ENCODE measurements around the genes SMYD3, ZNF669, OR14K1, OR2M5 and OR2T1.

- RRBS = no CpG with 5 or more reads among the region's 12 CpGs
Observed at GRCh38 chr1:245311025-245311514, 156.3 kb downstream of the KIF26B start.

- RRBS = no CpG with 5 or more reads among the region's 8 CpGs
Observed at GRCh38 chr1:245599300-245599673, 444.5 kb downstream of the KIF26B start.

DNA sequence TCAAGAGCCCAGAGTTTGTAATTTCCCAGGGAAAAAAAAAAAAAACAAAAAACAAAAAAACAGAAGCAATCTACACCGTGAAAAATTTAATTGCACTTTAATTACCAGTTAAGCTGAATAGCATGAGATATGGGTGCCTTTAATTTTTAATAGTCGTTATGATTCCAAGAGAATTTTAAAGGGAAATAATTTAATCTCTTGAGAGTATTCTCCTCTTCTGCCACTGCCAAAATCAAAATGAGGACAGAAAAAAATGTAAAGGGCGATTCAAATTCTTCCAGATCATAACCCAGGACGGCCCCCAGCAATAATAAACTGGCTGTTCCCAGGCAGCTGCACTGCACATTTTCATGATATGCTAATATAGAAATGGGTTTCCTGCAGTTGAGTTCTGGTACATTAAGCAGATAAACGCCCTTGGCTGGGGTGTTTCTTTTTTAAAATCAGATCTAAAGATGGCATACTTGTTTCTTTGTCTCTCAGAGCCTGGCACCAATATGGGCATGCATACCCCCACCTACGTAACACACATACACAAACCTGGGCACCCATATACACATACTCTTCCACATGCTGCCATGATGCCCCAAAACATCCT is 653.1 kb downstream of the KIF26B start:
- RRBS = no CpG with 5 or more reads among the region's 6 CpGs

DNA sequence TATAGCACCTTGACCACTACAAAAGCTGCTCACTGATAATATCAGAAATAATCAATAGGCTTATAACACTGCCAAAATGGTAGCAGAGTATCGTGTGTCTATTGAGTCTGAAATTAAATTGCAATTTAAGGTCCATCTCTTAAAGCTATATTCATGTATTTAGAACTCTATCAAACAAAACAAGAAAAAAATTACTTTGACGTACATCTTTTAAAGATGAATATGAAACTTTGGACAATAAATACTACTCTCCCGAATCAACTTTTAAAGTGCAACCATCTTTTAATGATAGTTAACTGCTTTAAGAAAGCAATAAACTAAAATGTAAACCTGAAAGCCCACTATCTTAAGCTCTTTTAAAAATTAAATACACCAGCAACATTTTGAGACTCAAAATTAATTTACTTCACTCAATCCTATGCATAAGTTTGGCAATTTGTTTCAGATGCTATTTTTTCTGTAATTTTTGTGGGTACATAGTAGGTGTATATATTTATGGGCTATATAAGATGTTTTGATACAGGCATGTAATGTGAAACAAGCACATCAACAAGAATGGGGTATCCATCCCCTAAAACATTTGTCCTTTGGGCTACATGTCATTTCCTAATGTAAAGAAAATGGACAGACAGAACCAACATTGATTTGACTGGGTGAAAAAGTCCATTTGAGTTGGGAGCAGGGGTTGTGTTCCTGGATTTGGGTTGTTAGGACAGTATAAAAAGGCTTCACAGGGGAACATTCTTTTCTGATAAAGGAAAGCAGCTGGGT is 256.4 kb downstream of the SMYD3 start:
- RRBS = no CpG with 5 or more reads among the region's 3 CpGs

DNA sequence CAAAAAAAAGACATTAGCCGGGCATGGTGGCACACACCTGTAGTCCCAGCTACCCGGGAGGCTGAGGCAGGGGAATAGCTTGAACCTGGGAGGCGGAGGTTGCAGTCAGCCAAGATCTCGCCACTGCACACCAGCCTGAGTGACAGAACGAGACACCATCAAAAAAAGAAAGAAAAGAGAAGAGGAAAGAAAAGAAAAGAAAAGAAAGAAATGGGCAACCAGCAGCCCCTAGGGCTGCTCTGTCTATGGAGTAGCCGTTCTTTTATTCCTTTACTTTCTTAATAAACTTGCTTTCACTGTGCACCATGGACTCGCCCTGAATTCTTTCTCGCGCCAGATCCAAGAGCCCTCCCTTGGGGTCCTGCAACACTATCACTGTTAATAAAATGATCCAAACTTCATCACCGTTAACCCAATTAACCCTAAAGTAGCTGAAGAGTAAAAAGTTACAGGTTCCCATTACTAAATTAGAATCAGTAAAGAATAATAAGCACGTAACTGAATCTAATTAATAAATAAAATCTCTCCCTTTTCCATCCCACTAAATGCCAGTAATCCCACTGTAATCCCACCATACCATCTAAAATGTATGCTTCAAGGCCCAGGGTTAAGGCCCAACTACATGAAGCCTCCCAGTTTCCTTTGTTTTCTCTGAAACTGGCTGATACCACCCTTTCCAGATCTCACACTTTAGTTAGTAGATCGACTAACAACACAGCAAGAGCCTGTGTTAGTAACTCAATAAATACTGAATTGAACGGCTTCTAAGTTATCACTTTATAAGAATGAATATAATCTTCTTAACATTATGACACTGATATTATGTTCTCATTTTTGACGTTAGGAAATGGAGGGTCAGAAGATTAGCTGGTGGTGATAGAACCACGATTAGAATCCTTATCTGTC is 238.3 kb downstream of the SMYD3 start:
- RRBS = no CpG with 5 or more reads among the region's 15 CpGs

DNA sequence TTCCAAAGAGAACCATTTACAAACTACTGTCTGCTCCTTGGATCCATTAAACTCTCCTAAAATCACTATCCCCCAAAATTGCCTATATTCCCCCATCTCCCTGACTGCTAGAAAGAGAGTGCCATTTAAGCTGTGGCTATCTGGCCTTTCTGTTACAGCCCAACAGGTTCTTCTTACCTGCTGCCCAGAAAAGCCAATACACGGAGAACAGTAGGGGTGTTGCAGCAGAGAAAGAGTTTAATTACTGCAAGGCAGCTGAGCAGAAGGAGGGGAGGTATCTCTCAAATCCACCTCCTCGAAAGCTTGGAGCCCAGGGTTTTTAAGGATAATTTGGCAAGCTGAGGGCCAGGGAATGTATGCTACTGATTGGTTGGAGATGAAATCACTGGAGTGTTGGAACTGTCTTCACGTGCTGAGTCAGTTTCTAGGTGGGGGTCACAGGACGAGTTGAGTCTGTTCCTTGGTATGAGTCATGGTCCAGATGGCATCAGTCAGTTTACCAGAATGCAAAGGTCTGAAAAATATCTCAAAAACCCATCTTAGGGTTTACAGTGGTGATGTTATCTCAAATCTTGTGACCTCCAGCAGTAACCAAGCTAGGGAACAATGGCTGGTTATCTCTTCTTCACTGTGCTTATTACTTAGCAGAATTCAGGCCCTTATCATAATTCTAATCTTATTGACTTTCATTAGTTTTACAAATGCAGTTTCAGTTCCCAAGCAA is 89.8 kb downstream of the SMYD3 start:
- RRBS = no CpG with 5 or more reads among the region's 4 CpGs

DNA sequence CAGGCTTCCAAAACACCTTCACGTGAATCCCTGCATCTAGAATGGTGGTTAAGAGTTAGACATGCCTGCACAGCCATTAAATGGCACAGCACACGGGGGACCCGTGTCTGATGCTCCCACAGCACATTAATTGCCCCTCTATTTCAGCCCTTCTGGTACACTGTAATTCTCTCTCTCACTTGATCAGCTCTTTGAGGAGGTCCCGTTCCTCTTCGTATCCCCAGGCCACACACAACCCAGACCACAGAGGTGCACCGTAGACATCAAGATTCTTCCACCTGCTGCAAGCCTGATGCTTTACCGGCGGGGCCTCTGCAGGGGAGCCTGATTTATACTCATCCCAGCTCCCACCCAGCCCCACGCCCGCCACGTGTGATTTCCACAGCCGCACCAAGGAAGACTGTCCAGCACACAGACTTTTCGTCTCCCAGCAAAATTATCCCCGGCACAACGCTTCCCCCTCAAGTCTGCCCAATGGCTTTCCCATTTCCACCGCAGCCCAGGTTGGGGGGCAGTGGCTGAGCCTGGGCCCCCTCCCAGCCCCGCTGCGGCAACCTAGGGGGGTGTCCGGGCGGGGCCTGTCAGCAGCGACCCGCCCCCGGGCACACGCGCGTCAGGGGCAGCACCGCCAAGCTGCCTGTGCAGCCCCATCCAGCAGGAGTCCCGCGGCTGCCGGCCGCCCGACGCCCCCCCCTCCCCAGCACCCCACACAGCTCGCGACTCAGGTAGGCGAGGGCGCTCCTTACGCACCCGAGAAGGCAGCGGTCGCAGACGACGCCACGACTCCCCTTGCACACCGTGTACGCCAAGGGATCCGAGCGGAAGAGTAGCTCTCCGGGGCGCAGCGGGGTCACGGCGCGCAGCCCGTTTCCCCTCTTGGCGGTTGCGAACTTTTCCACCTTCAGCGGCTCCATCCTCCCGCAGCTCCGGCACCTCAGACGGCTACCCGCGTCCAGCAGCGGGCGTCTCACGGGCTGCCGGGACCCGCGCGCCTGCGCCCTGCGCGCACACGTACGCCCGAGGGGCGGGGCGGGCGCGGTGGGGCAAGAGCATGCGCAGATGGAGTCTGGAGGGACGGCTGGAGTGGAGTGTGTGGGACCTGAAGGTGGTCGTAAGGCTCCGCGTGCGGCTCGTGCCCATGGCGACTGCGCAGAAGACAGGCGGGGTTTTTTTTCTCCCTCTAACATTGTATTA is at the start of gene SMYD3:
Gene SMYD3, minus strand, starts transcription at position 976 of the 1,194 bp plus-strand sequence.
- RRBS = 2% methylated on average over 20 of the region's 90 CpGs

- RRBS = no CpG with 5 or more reads among the region's 7 CpGs
Observed at GRCh38 chr1:246583403-246584267, 17.4 kb downstream of the CNST start.

DNA sequence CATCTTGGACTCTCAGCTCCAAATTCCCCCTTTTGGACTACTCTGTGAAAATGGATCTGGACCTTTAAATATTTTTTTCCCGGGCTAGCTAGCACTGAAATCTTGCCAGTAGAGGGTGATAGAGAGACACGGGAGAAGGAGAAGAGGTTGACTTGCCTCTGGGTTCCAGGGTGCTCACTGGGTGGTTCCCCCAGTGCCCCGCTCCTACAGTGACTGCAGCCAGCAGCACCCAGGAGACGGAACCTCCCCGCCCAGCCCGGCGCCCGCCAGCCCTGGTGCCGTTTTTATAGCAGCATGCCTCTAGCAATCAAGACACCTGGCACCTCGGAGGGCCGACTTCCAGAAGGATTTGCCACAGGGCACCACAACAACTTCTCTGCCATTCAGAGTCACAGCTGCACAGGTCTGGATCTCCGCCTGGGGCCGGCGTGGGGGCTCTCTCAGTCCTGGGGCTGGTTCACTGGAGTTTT is 34.6 kb upstream of the SCCPDH start:
- RRBS = 6% methylated on average over 6 of the region's 14 CpGs

DNA sequence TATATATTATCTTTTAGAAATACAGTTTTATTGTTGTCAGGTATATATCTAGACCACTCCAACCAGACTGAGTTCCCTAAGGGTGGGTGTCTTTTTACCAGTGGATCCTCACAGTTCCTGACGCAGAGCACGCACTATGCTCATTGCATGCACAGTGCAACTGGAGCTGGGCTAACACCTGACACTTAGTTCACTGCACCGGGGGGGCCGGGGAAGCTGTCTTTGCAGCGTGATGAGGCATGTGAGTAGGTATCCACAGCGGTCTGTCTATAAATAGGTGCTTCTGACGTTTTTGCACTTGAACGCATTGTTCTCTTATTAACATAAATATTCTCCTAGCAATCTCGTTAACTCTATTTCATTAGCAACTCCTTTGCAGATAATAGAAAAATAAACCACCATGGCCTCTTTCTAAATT is 86.4 kb downstream of the SCCPDH start:
- RRBS = no CpG with 5 or more reads among the region's 9 CpGs

GRCh38 chr1:246850593-246851729 is 80.8 kb downstream of the AHCTF1 start:
- RRBS = no CpG with 5 or more reads among the region's 6 CpGs

GRCh38 chr1:246876426-246877638 is 54.9 kb downstream of the AHCTF1 start:
- RRBS = no CpG with 5 or more reads among the region's 9 CpGs

- RRBS = no CpG with 5 or more reads among the region's 5 CpGs
Observed at GRCh38 chr1:246902580-246903169, 29.1 kb downstream of the AHCTF1 start.

- RRBS = no CpG with 5 or more reads among the region's 4 CpGs
Observed at GRCh38 chr1:246961744-246962137, 30.0 kb upstream of the AHCTF1 start.

DNA sequence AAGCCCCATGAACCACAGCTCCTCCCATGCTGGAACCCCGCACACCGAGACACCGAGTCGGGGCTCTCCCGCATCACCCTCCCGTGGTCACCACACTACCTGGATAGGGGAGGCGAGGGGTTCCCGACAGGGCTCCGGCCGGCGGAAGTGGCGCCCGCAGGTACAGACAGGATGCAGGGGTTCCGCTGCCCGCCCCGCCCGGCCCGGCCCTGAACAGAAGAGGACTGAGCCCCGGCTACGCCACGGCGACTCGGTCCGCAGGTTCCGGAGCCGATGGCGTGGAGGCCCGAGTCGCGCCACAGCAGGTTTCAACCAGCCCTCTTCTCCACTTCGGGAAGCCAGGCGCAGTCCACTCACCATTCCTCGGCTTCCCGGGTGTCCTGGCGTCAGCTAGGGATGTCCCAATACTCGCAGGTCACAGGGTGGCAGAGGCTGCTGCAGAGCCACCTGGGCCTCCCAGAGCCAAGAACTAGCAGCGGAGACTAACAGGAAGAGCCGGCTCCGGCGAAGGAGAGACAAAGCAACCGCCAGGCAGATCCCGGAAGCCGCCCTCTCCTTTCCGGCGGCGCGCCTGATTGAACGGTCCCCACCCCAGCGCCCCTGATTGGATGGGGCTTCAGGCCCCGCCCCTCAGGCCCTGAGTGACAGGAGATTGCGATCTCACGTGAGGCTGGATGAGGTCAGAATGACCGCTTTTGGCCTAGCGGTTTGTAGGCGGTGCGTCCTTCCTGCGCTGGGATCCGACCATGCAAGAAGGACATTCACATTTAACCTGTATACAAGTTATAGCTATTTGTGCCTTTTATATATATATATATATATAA is at the start of gene ZNF669:
Gene ZNF669, minus strand, starts transcription at position 517 of the 824 bp plus-strand sequence.
- RRBS = 5% methylated on average over 19 of the region's 58 CpGs

DNA sequence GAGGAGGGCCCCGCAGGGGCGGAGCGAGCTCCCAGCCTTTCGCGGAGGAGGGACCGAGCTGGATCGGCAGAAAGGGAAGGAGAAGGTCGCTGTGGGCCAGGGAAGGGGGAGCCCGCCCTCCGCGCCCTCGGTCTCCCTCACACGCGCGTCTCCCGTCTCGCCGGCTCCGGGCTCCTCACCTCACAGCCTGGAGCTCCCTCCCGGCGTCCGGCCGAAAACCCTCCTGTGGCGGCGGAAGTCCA is 493 bp downstream of the ZNF496 start:
- RRBS = no CpG with 5 or more reads among the region's 25 CpGs

GRCh38 chr1:247411540-247412024 is 4.4 kb upstream of the NLRP3 start:
- RRBS = no CpG with 5 or more reads among the region's 11 CpGs

DNA sequence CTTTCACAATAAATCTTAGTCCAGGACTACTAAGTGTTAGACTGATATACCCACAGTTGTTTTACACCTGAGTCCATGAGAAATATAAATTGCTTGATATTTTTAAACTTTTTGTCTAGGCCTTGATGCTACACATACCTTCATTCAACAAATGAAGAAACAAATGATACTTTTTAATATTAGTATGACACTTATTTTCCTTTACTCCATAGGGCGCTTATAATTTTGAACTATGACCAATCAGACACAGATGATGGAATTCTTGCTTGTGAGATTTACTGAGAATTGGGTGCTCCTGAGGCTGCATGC is at the start of gene OR14K1:
Gene OR14K1, plus strand, starts transcription at position 233 of the 309 bp plus-strand sequence.
- RRBS = no CpG with 5 or more reads among the region's 1 CpG

- RRBS = no CpG with 5 or more reads among the region's 2 CpGs
Observed at GRCh38 chr1:248144881-248145384, at the start of gene OR2M5. TSS of gene OR2M5 (plus strand) at chr1:248145148.

- RRBS = no CpG with 5 or more reads among the region's 3 CpGs
Observed at GRCh38 chr1:248402722-248403275, at the start of gene OR2T1. TSS of gene OR2T1 (plus strand) at chr1:248403048.

Data from HGPS cell (cell line).